Melanocyte of skin (primary cell): ENCODE measurements around a stretch of chr18.

- CAGE, long polyA plus RNA, 2 experiments: no peak in any of the 2 experiments
Observed at GRCh38 chr18:77101163-77102573, 30.9 kb downstream of the MBP start.

DNA sequence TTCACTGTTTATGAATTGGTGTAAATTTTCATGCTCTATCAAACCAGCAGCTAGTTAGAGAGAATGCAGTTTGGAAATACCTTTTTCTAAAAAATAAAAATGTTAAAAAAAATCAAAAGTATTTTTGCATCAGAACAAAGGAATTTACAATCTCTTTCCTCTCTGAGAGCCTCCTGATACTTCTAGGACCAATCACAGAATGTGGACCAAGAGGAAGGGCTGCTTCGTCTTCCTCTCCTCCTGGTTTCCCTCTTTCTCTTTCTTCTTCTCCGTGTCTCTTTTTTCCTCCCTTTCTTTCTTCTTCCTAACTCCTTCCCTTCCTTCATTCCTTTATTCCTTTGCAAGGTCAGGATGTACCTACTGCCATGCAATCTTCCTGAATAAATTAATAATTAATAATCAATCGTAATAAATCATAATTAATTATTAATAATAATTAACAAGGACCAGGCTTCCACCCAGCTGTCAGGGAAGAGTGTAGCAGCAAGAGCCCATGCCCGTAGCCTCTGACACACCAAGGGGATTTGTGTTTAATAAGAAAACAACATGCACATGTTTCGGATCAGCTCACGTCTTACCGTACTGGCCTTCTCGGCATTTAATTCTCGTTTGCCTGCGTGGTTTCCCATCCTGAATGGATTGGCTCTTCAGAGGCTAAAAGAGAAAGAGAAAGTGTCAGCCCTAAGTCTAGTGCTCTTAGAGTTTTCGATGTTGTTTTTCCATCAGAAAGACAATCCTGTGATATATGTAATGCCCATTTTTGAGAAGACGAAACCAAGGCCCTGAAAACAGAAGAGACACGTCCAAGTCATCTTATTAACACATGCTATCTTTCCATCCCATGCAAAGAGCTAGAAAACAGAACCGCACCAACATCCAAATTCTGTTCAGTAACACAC is 27.7 kb downstream of the MBP start:
- CAGE, long polyA plus RNA, 2 experiments: no peak in any of the 2 experiments

- CAGE, long polyA plus RNA, 2 experiments: no peak in any of the 2 experiments
Observed at GRCh38 chr18:77114273-77115391, 18.0 kb downstream of the MBP start.

DNA sequence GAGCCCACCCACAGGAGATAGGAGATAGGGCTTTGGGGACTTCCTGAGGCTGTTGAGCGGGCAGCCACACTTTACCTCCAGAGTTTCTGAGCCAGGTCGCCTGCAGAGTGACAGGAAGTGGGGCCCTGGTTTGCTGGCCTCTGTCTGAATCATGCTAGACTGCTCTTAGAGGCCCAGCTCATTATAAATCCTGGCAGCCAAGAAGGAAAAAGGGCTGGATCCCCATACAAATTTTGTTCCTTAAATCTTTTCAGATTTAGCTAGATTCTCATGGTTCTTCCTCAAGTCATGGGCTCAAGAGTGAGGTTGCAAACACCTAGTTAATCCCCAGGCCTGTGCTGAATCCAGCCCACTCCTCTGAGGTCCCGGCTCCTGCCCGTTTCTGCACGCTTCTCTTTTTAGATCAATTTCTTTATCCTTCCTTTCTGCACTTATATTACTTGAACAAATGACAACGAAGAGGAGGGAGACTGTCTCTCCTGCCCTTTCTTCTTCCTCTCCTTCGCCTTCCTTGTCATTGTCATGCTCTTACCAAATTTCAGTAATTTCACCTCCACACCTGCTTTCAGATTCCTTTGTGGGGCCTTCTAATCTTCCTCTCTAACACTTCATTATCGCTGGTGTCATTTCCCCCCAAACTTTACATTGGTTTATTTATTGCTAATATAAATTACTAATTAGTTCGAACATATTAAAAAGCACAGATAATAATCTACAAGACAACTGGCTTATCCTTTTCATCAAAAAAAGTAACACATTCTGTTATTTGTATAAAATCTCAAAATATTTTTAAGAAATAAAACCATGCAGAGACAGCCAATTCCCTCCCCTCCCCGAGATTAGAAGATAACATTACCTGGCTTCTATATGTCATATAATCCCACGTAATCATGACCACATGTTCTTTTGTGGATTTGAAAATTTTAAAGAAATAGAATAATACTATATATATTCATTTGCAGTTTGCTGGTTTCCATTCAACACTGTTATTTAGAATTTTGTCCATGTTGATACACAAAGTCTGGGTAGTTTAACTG is 7.6 kb downstream of the MBP start:
- CAGE, long polyA plus RNA, 2 experiments: no peak in any of the 2 experiments

- CAGE, long polyA plus RNA, 2 experiments: no peak in any of the 2 experiments
Observed at GRCh38 chr18:77131864-77132057, 822 bp downstream of the MBP start.

DNA sequence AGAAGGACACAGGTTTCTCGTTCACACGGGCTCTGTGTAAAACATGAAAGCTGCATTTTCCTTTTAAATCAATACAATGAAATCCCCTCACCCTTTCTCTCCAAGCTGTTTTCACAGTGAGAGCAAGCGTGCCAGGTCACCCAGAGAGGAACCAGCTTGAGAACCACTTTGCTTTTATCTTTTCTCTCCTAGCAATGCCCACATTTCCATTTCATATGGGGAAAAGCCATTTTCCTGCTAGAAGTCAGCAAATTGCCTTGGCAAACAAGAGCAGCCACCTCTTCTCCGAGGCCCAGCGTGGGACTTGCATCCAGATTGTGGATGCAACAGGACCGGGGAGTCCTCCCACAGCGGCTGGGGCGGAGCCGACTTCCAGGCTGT is 483.8 kb upstream of the SALL3 start:
- CAGE, long polyA plus RNA, 2 experiments: no peak in any of the 2 experiments

- CAGE, long polyA plus RNA, 2 experiments: no peak in any of the 2 experiments
Observed at GRCh38 chr18:78510236-78510733, 469.3 kb upstream of the SALL3 start.

GRCh38 chr18:78643022-78643498 is 336.6 kb upstream of the SALL3 start:
- CAGE, long polyA plus RNA, 2 experiments: no peak in any of the 2 experiments

DNA sequence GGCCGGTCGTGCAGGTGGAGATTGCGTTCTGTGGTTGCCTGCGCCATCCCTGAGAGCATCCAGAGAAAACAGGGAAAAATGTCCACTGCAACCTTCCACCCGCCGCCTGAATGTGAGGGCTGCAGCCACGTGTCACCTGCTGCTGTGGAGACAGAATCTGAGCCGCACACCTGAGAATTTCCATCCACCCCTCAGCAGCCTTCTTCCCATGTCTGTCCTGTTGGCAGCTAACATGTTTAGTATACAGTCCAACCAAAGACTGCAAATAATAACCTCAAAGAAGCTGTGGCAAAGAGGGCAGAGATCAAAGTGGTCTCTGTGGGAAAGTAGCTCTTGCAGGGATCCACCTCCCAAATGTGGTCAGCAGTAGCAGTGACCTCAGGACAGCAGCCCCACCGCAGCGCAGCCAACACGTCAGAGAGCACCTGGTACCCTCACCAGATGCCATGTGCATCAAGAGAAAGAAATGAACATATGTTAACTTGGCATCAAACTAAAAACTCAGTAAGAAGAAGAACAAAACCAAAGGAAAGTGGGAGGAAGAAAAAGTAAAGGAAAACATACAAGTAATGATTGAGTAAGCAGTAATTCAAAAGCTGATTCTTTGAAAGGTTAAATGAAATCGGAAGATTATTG is 79.4 kb upstream of the NFATC1 start:
- CAGE, long polyA plus RNA, 2 experiments: no peak in any of the 2 experiments

- CAGE, long polyA plus RNA, 2 experiments: no peak in any of the 2 experiments
Observed at GRCh38 chr18:79393585-79394581, 1.8 kb upstream of the NFATC1 start.

GRCh38 chr18:79396984-79397667 is 1.4 kb downstream of the NFATC1 start:
- CAGE, long polyA plus RNA, 2 experiments: no peak in any of the 2 experiments

- CAGE, long polyA plus RNA, 2 experiments: no peak in any of the 2 experiments
Observed at GRCh38 chr18:79486359-79487022, 90.8 kb downstream of the NFATC1 start.

DNA sequence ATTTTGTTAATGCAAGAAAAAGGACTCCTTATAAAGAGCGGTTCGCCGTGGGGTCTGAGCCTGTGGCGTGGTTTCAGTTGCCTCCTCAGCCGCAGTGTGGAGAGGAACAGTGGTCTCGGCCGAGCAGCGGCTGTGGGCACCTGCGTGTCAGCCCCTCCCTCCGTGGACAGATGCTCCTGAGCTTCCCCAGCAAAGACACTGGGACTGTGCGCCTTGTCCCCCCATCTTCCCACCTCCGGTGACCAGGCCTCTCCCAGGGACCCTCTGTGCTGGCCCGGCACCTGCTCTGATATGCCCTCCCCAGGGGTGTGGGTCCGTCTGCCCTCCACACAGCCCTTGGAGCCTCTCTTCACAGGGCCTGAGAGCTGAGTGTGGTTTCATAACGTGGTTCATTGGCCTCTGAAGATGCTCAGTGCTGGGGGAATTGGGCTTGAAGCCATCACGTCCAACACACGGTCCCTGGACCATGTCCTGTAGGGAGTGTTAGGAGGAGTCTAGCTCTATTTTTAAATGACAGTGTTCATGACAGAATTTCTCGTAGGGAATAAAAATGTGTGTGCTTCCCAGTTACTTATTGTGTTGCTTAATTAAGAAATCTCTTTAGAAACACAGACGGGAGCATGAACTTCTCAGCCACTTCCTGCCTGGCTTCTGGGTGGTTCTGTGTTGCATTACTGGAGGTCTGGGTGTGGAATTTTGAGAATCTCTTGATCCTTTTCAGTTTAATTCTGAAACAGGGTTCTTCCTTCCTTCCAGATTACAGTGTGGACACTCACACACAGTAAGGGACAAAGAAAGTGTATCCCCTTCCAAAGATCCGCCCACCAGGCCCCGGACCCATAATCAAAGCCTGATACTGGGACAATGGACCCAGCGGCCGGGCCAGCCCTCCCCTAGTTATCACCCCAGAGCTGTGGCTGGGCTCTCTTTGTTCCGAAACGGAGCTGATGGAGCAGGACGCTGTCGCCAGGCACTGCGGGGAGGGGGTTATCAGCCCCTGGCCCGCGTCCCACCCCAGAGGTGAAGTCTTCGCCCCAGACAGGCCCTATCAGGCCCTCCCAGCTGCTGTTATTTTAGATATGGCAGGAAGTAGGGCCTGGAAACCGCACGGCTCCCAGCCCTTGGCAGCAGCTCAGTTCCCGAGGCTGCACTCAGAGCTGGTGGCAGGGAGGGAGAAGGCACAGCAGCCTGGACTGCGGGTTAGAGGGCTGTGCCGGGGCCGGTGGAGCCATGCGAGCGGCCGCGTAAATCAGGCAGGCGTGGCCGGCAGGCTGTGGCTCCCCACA is 110.9 kb downstream of the NFATC1 start:
- CAGE, long polyA plus RNA, 2 experiments: no peak in any of the 2 experiments

- CAGE, long polyA plus RNA, 2 experiments: no peak in any of the 2 experiments
Observed at GRCh38 chr18:79588508-79589522, 90.8 kb upstream of the CTDP1 start.

GRCh38 chr18:79610874-79611711 is 68.5 kb upstream of the CTDP1 start:
- CAGE, long polyA plus RNA, 2 experiments: no peak in any of the 2 experiments

GRCh38 chr18:79713420-79713685 is 33.8 kb downstream of the CTDP1 start:
- CAGE, long polyA plus RNA, 2 experiments: no peak in any of the 2 experiments

DNA sequence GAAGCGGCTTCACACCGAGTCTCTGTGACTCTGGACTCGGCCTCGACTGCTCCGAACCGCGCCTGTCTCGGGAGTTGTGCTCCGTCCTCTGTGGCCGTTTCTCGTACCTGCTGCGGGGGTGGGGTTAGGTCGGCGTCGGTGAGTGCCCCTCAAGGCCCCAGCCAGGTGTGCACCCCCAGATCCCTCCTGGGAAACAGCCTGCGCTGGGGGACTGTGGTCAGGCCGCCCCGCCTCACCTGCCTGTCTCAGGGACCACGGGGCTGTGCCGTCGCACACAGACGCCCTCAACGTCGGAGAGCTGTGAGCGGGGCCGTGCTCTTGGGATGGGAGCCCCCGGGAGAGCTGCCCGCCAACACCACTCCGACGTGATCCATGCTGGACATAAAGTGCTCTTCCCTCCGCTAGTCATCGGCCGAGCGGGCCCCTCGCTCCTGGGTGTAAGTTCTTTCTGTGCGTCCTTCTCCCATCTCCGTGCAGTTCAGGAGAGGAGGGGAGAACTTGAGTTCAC is 55.6 kb downstream of the CTDP1 start:
- CAGE, long polyA plus RNA, 2 experiments: no peak in any of the 2 experiments

DNA sequence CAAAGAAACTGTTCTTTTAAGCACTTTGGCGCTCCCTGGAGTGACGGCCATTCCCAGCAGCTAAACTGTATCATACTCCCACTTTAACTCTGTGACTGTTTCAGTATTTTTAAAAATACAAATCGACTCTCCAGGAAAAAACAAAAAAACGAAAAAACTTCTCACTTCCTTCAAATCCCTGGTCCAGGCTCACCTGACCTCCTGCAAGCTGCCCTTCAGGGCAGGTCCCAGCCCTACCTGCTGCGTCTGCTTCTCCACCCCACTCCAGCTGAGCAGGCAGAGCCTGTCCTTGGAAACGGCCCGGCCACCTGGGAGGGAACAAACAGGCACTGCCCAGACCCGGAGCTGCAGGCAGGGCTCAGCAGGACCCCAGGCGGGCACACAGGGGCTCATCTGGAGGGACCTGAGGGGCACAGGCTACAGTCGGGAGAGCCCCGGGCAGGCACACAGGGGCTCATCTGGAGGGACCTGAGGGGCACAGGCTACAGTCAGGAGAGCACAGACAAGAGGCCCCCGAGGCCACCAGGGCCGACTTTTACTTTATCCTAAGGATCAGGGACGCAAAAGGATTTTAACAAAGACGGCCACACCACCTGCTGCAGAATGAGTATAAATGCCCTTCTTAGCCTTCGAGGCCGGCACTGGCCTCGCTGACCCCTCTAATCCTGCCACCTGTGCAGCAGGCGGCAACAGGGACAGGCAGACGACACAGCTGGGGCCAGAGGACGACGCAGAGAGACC is 24.4 kb downstream of the SLC66A2 start:
- CAGE, long polyA plus RNA, 2 experiments: no peak in any of the 2 experiments

GRCh38 chr18:79939004-79939508 is 12.4 kb downstream of the SLC66A2 start:
- CAGE, long polyA plus RNA, 2 experiments: no peak in any of the 2 experiments

DNA sequence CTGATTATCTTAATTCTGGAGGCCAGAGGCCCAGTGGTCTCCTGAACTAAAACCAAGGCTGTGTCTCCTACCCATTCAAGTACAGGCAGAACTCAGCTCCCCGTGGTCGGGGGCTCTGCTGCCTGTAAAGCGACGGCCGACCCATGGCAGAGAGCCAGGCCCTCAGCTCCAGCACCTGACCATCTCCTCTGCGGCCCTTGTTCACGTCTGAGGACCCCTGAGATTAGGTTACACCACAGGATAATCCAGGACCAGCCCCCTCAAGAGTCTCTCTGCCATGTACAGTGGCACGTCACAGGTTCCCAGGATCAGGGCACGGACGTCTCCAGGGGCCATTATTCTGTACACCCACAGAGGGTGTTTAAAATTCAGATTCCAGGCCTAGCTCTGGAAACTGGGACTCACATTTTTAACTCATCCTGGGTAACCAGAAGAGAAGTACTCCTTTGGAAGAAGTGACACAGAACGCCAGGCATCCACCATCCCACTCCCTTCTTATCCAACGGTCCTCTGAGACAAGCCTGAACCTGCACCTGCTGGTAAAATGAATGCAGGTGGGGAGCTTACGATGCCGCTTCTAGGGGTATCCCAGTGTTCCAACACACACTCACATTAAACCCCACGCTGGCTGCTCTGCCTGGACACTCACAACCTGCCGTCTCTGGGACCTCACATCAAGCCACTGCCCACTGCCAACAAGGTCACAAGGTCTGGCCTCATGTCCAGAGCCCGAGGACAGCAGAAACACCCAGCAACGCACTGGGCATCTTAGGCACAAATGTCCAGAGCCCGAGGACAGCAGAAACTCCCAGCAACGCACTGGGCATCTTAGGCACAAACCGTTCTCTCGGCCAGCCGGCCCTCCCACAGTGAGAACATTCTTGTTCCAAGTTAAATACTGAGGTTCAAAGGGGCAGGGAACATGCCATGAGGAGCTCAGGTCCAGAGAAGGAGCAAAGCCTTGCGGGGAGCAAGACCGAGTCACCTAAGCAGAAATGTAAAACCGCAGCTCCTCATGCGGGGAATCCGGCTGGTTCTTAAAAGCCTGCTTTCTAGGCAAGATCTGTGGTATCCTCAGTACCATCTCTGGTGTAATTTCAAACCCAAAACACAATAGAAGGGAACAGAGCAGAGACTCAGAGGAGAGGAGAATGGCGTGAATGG is 10.0 kb downstream of the SLC66A2 start:
- CAGE, long polyA plus RNA, 2 experiments: no peak in any of the 2 experiments